ENCODE measurements around a stretch of chr2.

- PRO-cap, result no peak
Observed at GRCh38 chr2:138503077-138503744, 1.6 kb downstream of the SPOPL start.

- PRO-cap, result no peak
Observed at GRCh38 chr2:138569332-138569969, 67.9 kb downstream of the SPOPL start.

DNA sequence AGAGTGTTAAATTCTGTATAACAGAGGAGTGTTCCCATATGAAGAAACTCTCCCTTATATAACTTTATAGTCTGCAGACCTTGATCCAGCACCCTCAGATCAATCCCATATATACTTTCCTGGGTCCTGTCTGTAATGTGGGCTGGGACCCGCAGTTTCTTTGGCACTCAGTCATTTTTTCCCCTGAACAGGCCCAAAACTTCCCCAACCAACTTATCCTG lies 331.9 kb upstream of the LRP1B start:
- PRO-cap, result no peak

- PRO-cap, result no peak
Observed at GRCh38 chr2:142873740-142874995, 3.3 kb upstream of the KYNU start.

- PRO-cap, result no peak
Observed at GRCh38 chr2:143442230-143442632, 313.0 kb downstream of the ARHGAP15 start.

- PRO-cap, result no peak
Observed at GRCh38 chr2:143819383-143819735, 513.0 kb downstream of the GTDC1 start.

GRCh38 chr2:144140859-144141504 lies 191.3 kb downstream of the GTDC1 start:
- PRO-cap, result no peak

DNA sequence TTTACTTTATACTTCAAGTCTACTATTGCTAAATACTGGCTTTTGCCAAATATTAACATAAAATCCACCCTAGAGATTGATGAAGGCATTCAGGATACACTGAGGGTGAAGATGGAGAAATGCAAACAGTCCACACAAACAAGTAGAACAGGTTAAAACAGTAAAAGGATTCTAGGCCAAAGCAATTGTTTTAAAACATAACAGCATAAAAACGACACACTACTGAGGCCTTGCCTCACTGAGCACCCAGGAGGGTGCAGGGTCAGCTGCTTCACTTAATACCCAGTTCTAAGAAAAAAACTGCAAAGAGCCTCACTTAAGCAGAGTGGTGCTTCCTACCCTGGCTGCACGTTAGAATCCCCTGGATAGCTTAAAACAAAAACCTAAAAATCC lies 91.7 kb downstream of the GTDC1 start:
- PRO-cap, result no peak

DNA sequence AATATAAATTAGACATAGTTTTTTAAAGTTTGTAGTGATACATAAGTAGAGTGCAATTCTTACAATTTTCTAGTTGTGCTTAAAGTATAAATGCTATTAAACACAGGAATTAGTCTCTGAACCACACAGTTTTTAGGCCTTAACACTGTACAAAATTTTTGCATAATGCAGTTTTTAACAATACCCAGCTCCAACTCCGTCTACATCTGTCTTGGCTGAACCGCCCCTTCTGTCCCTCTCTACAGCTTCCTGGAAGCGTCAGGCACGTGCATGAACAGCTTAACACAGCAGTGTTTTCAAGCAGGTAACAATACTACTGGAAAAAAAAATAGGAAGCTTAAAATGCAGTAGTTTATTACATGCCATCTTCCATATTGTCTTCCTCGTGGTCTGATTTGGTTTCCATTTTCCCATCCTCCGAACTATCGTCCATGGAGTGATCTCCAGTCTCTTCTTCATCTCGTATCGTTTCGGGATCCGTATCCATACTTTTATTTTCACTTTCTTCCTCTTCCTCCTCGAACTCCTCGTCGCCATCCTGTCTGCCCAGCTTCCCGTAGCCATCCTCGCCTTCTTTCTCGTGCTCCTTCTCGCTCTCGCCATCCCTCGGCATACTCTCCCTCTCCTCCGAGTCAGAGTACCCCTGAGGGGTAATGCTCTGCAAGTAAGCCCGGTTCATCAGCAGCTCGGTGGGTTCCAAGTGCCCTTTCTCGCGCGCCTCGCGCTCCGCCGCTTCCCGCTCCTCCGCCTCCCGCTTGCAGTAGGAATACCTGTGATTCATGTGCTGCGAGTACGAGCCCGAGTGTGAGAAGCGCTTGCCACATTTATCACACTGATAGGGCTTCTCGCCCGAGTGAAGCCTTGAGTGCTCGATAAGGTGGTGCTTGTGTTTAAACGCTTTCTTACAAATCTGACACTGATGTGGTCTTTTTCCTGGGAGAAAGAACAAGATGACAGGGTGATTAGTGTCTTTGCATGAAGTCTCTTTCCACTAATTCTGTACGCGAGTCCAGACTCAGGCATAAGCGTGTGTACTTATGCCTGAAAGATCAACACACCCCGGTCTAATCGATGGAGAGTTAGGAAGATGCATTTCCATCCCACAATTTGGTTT lies 57.1 kb upstream of the GTDC1 start:
- PRO-cap, result no peak

DNA sequence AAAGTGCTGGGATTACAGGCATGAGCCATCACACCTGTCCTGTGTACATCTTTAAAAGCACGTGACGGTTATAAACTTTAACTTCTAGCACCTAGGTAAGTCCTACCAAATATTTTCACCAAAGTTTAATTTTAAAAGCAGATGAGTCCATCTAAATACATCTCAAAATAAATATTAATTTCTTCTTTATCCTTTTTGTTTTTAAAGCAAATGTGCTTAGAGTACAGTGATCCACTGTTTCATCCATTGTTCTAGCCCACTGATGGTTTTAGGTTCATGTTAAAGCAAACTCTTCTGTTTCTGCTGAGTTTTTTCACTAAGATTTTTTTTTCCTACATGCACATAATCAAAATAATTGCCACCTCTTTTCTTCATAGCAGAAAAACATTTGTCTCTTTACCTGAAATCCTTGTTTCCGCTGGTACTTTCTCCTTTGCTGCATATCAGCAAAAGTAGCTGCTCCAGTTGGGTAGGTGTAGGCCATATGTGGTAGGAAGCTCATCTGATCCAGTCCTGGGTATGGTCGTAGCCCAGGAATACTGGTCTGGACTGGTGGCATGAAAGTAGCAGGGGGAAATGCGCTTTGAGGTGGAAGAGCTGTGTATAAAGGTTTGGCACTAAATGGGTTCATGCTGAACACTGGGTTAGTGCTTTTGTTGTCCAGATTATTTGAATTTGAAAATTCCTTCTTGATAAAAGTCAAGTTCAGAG lies 65.7 kb upstream of the GTDC1 start:
- PRO-cap, result no peak

DNA sequence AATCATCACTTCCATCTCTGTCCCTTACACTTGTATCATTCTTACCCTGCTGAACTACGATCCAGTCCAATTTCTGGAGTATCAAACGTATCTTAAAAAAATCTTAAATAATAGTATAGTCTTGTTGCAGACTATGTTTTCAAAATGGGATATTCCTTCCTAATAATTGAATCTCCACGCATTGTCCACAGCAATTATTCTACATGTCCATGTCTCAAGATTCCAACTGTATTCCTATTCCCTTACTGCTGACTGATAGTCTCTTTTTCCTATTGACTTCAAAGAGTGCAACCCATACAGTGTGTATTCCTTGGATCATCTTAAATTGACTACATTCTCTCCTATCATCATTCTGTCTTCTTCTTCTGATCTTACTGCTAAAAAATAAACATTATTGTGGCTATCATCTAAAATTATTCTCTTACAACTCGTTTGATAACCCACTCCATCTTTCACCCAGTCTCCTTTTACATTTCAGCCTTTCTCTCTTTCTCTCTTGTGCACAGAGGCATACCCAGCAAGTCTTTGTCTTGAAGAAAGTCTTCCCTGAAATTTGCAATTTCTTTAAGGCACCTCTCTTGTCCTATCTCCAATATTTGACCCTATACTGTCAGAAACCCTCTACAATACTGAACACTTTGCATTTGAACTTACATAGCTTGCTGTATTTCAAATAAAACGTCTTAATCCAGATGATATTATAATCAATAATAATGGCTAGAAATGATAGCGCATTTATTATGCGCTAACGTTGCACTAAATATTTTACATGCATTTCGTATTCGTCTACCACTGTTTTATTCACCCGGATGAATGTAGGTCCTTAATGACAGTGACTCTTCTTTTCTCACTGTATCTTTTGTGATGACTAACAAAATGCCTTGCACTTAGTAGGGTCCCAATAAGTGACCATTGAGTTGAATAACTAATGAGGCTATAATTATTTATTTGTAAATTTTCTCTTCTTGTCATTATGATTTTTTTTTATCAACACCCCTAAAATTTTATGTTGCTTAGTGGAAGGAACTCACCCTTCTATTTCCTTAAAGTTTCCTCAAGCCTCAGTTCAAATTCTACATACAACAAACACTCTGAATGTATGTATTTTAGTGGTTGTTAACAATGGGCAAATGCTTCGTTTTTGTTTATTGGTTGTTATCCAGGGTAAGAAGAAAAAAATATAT lies 84.3 kb upstream of the GTDC1 start:
- PRO-cap, result no peak

DNA sequence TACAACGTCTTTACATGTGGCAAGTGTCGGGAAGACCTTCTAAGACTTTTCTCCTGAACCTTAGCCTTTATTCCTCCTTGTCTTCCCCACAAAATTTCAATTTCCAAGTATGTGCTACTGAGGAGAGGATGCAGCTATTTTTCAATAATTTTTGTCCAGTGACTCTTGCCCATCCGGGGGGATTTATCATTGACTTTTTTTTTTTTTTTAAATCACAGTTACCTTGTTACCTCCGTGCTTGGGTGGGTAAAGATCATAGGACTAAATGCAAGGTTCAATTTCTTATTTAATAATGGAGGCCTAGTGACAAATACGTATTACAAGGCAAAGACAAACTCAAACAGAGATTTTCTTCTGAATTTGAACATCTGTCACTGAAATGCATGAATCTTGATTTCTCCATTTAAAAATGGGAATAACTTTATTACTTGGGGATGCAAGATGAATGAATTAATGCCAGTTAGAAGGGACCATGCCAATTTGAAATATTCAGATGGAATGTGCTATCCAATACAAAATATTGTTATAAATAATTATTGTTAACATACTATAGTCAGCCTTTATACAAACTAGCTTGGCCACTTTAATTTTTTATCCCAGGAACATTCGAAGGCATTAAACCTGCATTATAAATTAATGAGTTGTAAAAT lies 84.1 kb downstream of the ZEB2 start:
- PRO-cap, result no peak

GRCh38 chr2:144448366-144449526 lies 71.2 kb downstream of the ZEB2 start:
- PRO-cap, result unidirectional peak, minus-strand start at chr2:144449180

DNA sequence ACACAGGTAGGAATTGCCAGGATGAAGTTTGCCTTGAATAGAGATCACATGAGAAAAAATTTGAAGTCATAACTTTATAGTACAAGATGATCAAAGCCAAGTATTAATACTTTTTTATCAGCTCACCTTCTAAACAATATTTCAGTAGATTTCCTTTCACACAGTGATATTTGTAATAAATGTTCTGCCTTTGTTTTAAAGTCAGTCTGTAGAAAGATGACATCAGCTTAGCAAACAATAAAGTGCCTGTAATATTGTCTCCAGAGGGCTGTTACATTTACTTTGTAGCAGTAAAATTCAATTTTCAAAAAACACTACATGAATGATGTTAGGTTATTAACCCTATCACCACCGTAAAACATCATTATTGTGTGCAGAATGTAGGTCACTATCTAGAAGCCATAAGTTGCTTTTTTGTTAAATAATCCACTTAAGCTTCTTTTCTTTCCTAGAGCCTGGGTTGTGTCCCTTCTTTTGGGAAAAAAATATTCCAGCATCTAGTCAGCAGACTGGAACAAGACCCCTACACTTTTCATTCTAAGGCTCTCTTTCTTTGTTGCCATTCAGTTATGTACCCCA lies 49.5 kb downstream of the ZEB2 start:
- PRO-cap, result no peak

DNA sequence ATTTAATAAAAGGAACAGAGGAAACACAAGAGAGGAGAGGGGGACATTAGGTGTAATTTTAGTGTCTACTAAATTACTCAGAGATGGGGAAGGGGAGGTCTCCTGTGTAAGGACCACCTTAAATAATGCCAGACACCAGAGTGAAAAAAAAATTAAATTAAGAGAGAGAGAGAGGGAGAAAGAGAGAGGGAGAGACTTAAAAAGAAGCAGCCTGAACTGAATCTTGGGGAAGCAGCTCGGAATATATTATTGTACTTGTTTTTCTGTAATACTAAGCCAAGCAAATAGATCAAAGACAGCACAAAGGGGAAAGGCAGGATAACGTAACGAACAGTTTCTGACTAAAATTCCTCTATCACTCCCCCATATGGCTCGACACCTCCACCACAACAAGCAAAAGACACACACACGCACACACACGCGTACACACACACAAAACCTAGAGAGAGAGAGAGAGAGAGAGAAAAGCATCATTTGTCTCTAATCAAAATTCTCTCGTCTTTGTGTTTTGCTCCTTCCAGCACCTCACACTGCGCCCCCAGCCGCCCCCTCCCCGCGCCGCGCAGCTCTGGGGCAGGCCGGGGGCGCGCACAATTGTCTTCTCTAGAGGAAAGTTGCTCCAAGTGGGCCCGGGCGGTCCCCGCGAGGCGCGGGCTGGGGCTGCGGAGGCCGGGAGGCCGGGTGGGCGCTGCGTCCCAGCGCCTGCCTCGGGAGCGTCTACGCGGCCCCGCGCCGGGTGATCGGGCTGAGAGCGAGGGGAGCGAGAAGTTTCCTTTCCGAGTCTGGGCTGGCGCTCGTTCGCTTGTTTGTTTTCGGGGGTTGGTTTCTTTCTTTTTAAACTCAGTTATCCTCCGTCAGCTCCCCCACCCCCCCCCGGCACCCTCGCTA lies 4.3 kb downstream of the ZEB2 start:
- PRO-cap, result bidirectional peak, plus-strand start at position 303 of the sequence, minus-strand start at position 142 of the sequence; bidirectional peak, plus-strand start at position 767 of the sequence, minus-strand start at position 808 of the sequence

- PRO-cap, result no peak
Observed at GRCh38 chr2:144582542-144583445, 62.9 kb upstream of the ZEB2 start.

DNA sequence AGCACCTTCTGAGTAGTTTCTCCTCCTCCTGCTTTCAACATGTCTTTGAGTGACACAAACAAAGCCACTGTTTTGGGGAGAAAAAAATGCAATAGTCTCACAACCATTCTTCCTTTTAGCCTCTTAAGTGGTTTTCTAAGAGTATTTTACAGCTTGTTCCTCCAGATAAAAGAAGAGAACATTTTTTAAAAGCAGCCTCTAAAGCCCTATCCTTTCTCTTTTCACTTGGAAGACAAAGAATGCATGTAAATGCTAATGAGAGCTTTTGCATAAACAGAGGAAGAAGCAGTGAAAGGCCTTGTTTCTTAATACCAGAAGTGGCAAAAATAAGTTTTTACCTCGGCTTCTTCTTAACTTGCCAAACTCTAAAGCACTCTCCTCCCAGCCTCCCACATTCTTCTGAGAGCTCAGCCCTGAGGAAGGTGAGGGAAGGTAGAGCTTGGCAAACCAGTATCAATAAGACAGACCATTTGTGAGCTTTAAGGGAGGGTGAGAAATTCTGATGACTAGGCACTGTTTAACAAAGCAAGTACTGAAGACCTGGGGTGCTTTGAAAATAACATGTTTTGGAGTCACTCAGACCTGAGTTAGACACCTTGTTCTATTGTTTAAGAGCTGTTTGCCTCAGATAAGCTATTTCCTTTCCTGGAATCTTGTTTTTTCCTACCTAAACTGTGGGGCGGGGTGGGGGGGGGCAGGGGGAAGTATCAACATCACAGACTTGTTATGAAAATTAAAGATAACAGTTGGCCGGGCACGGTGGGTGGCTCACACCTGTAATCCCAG lies 1304.2 kb upstream of the ACVR2A start:
- PRO-cap, result no peak

DNA sequence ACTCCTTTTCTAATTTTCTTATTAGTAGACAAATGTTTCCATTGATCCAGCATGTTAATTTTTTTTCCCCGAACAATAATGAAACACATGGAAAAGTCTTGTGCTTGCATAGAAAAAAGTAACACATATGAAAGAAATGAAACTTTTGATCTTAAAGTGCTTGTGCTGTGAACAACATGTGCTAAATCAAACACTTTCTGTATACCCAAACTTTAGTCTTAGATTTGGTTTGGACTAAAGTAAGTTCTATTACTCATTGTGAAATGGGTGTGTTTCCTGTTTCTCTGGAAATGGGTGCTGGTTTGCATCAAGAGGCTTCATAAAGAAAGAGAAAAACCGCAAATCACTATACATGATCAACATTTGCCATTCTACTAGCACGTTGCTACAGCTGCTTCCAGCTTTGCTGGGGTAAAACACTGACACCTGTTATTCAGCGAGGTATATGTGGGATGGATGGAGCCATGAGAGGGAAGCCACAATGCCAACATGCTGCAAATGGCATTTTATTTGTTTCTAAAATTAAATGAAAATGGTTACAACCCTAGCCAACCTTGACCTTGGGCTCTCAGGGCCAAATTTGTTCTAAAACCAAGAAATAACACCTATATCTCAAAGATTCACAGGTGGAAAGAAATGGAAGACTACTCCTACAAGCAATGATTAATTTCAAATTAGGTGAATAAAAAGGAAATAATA lies 547.0 kb upstream of the ACVR2A start:
- PRO-cap, result no peak

GRCh38 chr2:147647456-147647765 lies 197.4 kb upstream of the ACVR2A start:
- PRO-cap, result unidirectional peak, plus-strand start at chr2:147647617

DNA sequence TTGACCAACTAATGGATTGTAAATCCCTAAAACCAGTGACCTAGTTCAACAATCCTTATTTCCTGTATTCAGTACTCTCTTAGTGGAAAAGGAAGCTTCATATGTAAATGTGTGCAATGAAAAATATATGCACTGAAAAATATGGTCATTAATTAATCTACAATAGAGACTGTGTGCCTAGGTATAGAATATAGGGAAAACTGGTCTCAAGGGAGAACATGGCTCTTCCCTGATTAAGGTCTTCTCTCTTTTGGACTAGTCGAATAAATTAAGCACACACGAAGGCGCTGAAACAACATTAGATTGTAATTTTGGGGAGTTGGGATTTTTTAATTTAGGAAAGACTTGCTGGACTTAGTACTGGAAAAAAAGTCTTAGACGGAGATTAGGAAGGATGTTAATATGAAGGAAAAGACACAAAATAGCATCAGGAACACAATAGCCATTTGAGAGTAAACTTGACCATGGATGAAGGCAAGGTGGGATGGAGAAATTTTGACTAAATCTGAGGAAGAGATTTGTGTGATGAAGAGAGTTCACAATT lies 7.6 kb downstream of the ACVR2A start:
- PRO-cap, result no peak

Data from fallopian tube (tissue), 1 donor.